Skin of body (tissue), 2 donors: Measurements from ENCODE around the gene ZNF554.

DNA sequence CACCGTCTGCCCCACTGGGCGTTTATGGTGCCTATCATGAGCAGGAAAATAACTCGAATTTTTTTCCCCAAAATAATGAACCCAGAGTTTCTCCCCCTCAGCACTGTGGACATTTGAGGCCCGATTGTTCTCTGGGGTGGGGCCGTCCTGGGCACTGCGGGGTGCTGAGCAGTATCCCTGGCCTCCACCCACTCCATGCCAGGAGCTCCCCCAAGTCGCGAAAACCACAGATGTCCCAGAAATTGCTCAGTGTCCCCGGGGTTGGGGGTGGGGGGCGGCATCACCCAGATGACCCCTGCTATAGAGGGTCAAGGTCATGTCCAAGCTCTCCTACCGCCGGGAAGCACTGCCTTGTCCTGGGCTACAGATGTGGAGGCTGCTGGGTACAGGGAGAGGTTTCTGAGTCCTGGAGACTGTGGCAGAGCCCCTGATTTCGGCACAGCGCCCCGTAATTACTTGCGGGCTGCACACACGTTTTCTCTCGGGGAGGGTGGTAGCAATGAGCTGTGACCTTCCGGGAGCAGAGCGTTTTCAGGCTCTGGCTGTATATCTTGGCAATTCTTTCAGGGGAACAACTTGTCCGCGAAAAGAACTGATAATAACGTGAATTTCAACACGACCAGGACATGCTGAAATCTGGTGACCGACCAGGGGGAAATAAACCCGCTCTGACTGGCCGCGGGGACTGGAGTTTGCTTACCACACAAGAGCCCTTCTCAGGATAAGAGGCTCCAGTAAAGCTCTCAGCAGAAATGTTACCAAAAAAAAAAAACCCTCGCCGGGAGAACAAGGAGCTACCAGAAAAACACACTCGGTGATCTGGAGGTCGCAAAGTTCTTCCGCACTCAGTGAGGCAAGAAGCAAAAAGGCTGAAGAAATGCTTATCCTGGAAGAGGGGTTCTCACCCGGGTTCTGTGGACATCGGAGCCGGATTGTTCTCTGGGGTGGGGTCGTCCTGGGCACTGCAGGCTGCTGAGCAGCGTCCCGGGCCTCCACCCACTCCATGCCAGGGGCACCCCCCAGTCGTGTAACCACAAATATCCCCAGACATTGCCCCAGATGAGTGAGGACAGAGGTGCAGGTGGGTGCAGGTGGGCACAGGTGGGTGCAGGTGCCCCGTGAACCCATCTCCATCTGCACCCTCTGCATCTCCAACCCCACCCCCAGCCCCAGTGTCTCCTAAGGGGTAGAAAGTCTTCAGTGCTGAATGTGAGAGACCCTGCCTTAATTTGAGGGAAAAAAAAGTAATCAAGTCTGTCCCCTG lies 67.9 kb downstream of the GNG7 start:
- RAMPAGE, long total RNA, result no peak

- RAMPAGE, long total RNA, result no peak
These were observed 52.0 kb downstream of the GNG7 start for GRCh38 chr19:2650422-2651062.

DNA sequence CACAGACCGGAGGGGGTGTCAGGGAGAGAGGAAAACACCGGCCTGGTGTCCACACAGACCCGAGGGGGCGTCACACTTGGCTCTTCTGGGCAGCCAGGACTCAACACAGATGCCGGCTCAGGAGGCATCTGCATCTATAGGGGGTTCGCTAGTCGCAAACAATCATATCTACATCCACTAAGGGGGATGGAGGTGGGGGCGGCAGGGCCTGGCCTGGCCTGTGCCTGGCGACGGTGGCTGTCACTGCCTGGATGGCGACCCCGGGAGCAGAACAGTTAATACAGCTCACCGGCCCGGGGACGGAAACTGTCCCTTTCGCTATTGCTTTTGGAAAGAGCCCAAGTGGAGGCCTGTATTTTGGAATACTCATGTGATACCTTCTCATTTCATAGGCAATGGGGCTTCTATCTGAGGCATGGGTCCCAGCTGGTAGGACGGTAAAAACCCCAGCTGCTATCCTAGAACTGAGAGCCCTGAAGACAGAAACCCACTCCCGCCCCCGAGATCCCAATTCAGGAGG lies 17.7 kb downstream of the SGTA start:
- RAMPAGE, long total RNA, result no peak

DNA sequence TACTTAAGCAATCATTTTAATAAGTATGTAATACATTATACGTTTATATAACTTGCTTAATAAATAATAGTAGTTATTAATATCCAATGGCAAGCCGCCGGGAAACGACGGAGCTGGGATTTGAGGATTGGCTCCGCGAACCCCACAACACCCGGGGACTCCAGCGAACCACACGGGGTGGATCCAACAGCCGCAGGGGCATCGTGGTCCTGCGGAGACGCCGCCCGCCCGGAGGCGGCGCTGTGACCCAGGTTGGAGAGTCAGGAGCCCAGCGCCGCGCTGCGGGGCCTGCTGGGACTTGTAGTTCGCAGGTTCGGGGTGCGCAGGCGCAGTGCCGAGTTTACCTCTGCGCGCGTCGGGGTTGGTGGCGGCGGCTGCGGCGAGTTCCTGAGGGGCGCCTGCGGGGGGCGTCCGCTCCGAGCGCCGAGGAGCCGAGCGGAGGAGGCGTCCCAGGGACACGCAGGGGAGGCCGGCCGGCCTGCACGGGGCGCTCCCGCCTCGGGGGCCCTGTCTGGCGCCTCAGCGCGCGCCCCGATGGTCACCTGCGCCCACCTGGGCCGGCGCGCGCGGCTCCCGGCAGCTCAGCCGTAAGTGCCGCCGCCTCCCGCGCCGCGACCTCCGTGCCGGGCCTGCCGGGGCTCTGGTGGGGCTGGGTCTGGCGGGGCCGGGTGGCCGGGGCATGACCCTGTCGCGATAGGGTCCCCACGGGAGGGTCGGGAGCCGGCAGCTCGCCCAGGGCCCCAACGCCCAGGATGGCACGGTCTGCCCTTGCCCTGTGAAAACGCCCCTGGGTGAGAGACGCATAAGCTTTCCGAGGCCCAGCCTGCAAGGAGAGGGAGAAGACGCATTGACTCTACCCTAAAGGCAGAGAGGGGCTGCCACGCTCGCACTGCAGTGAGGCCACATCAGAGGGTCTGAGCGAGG lies at the start of gene ZNF554:
TSS of gene ZNF554 (plus strand) at position 331 of the 924 bp plus-strand sequence.
- RAMPAGE, long total RNA, result no peak

DNA sequence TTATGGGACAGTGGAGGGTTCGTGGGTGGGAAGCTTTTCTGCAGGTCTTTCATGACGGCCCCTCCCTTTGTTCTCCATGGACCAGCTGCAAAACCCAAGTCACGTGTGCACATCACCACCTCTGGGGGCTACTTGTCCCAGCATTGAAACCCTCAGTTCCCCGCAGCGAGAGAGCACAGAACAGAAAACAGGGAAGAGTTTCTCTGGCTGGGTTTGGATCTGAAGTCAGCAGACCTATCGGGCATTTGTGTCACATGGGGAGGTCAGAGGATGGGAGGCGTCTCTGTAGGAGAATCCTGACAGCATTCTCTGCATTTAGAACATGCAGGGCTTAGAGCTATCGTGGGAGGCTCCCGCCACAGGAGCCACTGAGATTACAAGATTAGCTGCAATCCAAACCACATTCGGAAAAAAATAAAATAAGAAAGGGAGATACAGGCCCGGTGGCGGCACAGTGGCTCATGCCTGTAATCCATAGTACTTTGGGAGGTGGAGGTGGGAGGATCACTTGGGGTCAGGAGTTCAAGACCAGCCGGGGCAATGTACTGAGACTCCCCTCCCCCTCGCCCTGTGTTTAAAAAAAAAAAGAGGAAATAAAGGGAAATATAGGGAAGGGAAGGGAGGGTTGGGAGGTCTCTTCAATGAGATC lies 3.0 kb upstream of the TLE6 start:
- RAMPAGE, long total RNA, result no peak

DNA sequence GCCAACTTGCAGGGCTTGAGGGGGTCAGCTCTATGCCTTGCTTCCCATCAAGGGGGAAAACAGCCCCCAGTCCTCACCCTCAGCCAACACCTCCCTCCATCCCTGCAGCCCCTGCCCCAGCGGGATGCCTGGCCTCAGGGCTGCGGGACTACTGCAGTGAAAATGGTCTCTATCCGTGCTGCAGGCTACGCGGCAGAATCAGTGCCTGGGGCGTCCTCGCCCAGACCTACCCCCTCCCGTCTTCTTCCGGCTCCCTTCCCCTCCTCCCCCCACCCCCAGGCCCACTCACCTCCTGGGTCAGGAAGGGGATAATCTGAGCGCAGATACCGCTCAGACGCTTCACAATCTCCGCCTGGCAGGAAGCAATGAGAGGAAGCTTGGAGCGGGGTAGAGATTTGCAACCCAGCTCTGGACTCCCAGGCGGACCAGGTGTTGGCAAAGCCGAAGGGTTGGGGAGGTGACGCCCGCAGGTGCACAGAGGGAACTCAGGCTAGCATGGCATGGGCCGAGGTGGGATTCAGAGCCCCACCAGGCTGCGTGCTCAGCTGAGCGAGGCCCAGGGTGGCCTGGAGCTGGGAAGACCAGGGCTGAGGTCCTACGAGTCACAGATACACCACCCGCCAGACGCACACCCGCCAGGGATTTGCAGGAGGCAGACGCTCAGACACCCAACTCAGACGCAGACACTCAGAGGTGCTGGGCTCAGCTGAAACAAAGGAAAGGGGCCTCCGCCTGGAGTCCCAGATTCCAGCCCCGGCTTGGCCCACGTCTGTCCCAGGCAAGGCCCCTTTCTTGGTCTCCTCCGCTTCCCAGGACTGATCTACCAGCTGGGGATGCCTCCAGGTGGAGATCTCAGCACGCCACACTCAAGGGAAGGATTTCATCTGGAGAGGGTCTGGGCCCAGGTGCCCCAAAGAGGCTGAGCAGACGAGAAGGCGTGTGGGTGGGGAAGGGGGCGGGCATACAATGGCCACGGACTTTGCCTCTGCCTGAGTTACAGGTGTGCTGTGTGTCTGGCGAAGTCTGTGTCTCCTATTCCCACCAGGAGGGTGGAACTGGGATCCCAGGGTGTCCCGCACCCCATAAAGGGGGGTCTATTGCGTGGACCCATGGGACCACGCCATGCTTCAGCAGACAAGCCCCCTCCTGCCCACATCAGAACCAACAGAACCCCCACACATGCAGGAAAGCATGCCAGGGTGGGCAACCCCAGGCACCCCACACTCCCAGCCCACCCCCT lies 3.9 kb downstream of the TLE2 start:
- RAMPAGE, long total RNA, result no peak

GRCh38 chr19:3029489-3029809 lies 369 bp upstream of the TLE2 start:
- RAMPAGE, long total RNA, result no peak

DNA sequence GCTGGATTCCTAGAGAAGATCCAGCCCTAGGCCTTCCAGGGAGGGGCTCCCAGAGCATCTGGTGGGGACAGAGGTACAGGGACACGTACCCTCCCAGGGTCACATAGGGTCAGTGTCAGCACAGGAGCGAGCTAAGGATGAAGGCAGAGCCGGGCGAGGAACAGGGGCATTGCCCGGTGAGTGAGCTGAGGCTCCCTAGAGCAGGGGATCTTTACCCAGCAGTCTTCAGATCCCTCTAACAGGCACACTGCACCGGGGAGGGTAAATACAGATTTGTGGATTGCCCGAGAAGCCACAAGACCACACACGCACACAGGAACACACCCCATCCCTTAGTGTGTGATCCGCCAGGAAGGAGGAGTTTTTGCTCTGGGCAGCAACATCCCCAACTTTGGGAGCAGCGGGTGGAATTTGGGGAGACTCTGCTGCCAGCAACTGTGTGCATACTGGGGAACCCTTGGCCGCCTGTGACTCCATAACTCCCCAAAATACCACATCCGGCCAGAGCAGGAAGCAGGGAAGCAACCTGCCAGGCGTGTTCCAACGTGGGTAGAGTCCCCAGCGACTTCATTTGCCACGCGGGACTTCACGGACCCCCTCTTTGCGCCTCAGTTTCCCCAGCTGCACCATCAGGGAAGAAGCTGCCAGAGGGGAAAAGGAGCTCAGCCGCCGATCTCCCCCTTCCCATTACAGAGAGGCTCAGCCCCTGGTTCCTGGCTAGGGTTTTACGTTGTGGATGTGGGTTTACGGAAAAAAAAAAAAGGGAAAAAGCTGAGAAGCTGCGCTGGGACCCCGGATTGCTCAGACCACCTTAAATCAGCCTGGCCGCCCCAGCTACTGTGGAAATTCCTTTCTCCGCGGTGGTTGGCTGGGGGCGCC lies 5.9 kb upstream of the TLE2 start:
- RAMPAGE, long total RNA, result no peak

GRCh38 chr19:3041702-3042613 lies 12.9 kb upstream of the TLE2 start:
- RAMPAGE, long total RNA, result no peak

GRCh38 chr19:3050999-3051281 lies 11.4 kb downstream of the TLE5 start:
- RAMPAGE, long total RNA, result no peak

- RAMPAGE, long total RNA, result no peak
These were observed 4.6 kb upstream of the GNA11 start for GRCh38 chr19:3089598-3089905.

GRCh38 chr19:3095458-3096463 lies 1.6 kb downstream of the GNA11 start:
- RAMPAGE, long total RNA, result no peak

- RAMPAGE, long total RNA, result no peak
These were observed 50.4 kb downstream of the CELF5 start for GRCh38 chr19:3274805-3275379.

GRCh38 chr19:3284602-3285630 lies 60.5 kb downstream of the CELF5 start:
- RAMPAGE, long total RNA, result no peak

DNA sequence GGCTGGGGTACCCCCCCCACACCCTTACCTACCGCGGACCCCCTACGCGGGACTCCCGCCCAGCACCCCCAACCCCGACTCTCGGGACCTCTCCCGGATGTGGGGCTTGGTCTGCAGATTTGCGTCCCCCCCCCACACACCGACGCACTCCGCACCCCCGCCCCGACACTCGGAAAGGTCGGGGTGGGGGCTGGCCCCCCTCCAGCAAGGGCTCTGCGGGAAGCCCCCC lies 366 bp downstream of the NFIC start:
- RAMPAGE, long total RNA, result no peak

DNA sequence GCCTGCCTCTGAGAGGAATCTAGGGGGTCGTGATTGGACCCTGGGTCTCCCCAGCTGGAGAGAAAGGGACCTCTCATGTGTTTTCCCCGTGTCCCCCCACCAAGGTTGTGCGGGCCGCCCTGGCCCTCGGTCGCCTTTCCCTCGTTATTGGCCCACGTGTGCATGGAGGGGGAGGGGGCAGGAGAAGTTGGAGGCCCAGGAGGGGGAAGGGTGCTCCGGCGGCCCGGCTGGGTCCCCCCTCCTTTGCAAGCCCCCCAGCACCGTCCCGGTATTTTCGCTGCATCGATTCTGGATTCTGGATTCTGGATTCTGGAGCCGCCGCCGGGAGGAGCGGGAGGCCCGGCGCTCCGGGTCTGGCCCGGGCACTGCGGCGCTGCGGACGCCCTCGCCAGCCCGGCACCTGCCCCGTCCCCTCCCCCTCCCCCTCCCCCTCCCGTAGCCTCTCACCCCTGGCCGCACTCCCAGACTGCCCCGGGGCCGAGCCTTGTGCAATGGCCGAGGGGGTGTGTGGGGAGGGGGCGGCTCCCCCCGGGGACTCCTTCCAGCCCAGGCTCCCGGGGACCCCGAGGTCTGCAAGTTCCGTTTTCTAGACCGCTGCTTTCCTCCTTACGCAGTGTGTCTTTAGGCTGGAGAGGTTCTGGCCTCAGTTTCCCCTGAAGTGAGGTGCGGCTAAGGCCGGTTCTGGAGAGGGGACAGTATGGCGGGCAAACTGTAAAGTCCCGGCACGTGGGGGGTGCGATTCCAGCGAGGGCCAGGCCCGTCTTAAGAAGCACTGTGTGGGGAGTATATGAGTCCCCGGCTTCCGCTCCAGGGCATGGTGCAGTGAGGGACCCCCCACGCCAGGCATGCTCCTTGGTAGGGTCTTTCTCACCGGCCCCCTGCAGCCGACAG lies 926 bp downstream of the NFIC start:
- RAMPAGE, long total RNA, result no peak

DNA sequence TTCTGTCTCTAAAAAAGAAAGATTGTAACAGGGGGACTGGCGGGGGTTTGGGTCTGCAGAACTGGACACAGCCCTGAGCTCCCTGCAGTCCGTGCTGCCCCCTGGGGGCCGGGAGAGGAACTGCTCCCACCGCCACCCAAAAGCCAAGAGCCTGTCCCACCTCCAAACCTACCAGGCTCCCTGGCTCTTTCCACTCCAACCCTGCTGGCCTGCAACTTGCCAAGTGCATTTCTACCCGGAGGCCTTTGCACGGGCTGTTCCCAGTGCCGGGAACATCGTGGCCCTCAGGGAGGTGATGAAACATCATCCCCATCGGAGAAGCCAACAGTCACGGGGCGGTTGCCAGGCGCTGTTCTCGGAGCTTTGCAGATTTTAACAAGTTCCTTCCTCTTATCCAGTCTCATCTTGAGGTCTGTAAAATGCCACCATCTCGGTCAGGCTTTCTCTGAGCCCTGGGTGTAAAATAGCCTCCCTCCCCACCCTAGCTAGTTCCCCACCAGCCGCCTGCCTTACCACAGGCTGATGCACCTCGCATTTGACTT lies 50.7 kb downstream of the SMIM24 start:
- RAMPAGE, long total RNA, result no peak

DNA sequence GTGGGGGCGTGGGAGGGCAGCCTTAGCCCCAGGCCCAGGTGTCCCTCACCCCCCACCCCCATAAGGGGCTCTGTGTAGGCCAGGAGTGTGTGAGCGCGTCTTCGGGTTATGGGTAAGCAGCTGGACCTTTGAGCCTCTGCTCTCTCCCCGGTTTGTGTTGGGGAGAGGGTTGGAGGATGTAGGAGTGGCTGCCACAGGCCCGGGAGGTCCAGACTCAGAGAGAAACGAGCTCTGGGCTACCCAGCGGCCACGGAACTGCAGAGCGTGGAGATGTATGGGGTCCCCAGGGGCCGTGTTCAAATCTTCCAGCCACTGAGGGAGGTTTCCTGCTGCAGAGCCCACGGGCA lies 23.0 kb downstream of the SMIM24 start:
- RAMPAGE, long total RNA, result no peak

GRCh38 chr19:3482608-3482811 lies 731 bp downstream of the SMIM44 start:
- RAMPAGE, long total RNA, result no peak

GRCh38 chr19:3509389-3510349 lies 3.6 kb downstream of the FZR1 start:
- RAMPAGE, long total RNA, result no peak